ENCODE data around the gene ZNF644.

- PRO-cap, 2 experiments, result no peak in any of the 2 experiments
Observed at GRCh38 chr1:89565129-89566104, 40.8 kb downstream of the LRRC8B start.

DNA sequence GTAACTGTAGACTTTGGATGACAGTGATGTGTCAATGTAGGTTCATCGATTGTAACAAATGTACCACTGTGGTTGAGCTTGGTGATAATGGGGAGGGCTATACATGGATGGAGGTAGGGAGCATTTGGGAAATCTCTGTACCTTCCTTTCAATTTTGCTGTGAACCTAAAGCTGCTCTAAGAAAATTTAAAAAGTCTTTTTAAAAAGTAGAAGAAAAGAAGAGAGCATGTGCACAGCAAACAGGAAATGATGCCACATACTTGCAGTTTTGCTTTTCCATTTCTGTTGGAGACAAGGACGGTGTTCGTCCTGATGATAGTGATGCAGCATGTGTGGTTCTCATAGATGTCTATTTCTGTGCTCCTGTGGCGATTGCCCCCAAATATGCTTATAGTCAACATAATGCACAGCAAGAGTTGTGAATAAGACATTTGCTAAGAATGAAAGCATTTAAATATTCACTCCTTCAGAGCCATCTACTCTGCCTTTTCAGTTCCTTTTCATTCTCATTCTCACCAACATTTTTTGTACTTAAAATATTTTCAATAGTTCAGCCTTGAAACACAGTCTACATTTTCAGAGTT is 66.5 kb downstream of the LRRC8C start:
- PRO-cap, 2 experiments, result no peak in any of the 2 experiments

DNA sequence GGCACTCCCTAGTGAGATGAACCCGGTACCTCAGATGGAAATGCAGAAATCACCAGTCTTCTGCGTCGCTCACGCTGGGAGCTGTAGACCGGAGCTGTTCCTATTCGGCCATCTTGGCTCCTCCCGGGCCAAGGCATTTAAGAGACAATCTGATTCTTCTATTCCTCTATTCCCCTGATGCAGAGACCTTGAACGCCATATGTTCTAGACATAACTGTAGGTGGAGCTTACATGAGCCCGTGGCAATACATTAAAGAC is 68.0 kb upstream of the LRRC8D start:
- PRO-cap, 2 experiments, result no peak in any of the 2 experiments

DNA sequence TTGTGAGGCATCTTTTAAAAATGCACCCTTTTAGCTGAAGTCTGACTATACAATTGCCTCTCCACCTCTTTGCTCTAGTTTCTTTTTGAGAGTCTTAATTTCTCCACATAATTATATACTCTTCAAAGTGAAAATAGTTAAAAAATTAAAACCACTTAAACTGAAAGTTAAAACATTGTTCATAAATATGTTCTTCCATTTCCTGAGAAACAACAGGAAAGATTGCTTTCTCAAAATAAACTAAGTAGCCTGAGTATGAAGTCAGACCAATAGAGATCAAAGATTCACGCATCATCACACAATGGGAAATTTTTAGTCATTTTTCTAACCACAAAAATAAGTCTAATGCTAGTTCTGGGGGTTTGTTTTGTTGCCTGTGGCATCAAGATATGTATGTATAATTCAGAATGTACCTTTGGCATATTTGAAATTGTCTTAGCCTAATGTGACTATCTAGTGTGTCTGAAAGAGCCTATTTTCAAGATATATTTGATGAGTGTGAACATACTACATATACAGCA is 34.8 kb downstream of the LRRC8D start:
- PRO-cap, 2 experiments, result no peak in any of the 2 experiments

DNA sequence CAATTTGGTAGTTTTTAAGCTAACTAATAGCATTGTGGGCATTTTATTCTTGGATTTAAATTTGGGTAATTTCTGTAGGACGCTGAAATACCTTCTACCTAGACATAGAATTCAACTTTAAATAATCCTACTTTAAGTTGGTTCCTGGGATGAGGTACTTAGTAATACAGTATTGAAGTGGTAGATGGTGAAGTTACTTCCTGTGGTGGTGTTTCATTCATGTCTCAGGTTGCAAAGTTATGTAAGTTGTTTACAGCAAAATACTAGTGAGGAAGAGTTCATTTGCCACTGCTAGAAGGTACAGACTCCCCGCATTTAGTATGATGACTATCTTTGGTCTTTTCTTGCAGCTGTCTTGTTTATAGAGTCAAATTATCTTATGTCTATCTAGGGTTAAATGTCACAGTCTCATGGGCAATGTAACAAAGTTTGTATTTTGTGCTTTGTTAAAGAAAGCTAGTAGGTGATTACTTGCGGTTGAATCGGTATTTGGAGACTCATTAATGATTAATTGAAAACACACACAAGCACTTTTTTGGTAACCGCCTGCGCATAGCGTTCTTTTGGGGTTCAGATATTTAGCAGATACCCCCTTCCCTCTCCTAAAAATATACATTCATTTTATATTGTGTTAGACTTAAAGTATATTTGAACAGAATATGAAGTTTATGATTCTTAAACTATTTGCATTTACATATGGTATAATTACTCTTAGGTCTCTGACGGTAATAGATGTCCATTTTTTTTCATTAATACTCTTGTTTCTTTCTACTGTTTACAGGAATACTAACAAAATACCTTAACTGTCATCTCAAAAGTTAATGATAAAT is 50.2 kb downstream of the LRRC8D start:
- PRO-cap, 2 experiments, result no peak in any of the 2 experiments

DNA sequence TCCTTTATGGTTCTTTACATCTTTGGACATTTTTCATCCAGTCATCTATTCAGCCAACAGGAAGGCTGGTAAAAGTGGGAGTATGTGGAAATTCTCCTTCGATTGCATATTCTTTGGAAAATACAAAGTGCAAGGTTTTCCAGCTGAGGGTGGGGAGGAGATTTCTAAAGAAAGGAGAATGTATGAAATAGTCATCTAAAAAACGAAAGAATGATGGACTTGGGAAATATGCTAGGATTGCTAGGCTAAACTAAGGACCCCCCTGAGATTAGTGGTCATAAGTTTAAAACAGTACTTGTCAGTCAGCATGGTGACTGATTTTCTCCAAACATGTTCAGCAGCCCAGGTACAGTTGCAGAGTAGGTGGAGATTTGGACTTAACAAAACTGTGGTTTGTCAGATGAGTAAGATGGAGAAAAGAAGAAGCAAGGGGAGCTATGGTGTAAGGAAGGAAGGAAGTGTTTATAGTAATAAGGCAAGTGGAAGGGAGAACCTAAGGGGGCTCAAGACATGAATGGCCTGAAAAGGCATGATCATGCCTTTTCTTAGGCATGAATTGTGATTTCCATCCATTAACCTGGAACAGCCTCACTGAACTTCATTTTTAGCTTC is 60.4 kb downstream of the LRRC8D start:
- PRO-cap, 2 experiments, result no peak in any of the 2 experiments

- PRO-cap, 2 experiments, result no peak in any of the 2 experiments
Observed at GRCh38 chr1:89906459-89907209, 85.8 kb downstream of the LRRC8D start.

DNA sequence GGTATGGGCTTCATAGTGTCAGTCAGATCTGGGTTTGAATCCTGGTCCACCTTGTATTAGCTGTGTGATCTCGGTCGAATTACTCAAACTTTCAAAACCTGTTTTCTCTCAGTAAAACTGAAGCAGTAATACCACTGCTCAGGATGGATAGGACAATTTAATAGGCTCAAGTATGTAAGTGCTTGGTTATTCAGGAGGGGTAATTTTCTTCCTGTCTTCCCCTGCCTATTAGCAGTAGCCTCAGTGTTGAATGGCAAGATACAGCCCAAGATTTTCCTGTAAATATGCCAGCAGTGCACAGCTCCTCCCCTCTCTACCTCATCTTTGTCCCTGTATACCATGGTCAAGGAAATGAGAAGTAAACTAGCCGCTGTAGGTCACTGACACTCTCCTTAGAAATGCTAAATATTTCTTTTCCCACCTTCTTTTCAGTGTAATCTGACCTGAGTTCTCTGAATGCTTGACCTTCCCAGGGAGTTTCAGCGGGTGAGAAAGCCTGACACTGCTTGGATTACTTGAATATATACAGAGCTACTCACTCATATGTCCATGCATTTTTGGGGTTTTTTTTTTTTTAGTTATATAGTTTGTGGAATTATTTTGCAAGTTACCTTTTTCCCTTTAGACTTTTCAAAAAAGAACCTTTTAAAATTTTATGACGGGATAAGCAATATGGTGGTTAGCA is 84.2 kb upstream of the ZNF326 start:
- PRO-cap, 2 experiments, result no peak in any of the 2 experiments

- PRO-cap, 2 experiments, result no peak in any of the 2 experiments
Observed at GRCh38 chr1:89929313-89930013, 65.4 kb upstream of the ZNF326 start.

GRCh38 chr1:89991019-89991626 is 3.8 kb upstream of the ZNF326 start:
- PRO-cap, 2 experiments, result no peak in any of the 2 experiments

GRCh38 chr1:90007421-90007980 is 12.6 kb downstream of the ZNF326 start:
- PRO-cap, 2 experiments, result no peak in any of the 2 experiments

- PRO-cap, 2 experiments, result no peak in any of the 2 experiments
Observed at GRCh38 chr1:90062665-90063383, 67.9 kb downstream of the ZNF326 start.

- PRO-cap, 2 experiments, result no peak in any of the 2 experiments
Observed at GRCh38 chr1:90710275-90711423, 6.5 kb downstream of the BARHL2 start.

DNA sequence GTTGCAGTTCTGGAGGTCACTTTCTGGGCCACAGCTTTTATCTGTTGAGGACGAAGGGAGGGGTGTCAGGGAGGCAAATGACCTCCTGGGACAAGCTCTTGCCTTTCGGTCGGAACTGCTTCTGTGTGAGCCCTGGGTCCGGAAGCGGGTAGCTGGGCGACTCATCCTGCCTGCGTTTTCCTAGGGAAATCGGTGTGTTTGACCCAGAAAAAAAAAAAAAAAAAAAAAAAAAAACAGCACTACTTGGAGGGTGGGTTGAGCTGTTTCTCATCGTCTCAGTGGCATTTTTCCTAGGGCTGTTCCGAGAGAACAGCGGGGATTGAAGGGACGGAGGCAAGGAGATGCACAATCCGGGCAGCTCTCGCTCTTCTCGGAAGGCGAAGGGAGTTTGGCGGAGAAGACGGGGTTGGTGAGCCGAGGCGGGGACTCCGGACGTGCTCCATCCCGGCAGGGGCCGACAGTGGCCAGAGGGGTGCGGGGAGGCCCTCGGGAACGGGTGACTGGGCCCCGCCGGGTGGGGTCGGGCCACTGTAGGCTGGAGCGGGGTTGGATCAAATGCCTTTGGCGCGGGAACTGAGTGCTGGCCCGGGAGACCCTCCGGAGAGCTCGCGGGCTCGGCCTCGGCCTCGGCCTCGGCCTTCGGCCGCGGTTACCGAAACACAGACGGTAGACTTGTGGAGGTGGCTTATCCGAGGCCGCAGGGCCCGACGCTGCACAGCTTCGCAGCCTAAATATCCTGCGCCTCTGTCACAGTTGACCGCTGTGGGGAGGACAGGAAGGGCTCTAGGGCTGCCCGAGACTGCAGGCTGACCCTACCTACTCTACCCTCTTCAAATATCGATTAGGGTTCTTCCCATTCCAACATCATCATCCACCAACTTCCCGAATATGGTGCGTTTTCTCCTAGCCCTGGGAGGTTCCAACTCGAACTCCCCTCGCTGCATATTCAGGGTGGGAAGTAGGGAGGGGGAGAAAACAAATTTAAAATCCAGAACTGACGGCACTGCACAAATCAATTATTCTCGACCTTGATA is 2.5 kb upstream of the BARHL2 start:
- PRO-cap, 2 experiments, result no peak in any of the 2 experiments

DNA sequence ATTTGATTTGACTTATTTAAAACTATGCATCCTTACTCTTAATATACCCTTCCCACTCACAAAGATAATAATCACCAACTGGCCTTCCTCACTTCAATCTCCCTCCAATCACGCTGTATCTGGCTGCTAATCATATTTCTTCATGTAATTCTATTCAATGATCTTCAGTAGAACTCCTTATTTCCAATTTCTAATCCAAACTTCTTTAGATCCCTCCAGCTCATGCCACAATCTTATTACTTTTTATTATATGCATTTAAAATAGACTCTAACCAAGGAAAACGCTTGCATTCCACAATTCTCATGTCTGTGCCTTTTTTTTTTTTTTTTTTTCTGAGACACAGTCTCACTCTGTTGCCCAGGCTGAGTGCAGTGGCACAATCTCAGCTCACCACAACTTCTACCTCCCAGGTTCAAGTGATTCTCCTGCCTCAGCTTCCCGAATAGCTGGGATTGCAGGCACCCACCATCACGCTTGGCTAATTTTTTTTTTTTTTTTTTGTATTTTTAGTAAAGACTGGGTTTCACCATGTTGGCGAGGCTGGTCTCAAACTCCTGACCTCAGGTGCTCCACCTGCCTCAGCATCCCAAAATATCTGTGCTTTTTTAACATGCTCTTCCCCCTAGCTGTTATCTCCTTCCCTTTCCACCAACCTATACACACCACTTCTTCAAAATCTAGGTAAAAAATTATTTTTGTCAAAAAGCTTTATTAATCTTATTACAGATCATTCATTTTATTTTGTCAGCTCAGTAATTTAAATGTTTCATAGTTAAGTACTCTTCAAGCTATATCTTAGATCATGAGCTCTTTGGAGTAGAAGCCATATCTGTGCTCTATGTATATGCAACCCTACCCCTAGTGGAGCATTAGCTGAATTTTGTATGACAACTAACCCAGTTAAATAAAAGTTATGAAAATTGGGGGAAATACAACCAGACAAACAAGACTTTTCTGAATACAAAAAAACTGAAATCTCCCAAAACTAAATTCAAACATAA is 11.6 kb downstream of the ZNF644 start:
- PRO-cap, 2 experiments, result no peak in any of the 2 experiments

- PRO-cap, 2 experiments, result peak in 2 of 2 experiments; most common plus-strand start chr1:91022147 (in 2); most common minus-strand start chr1:91022061 (in 1)
Observed at GRCh38 chr1:91021850-91022587, at the start of gene ZNF644. Gene ZNF644 (minus strand): TSS chr1:91022035.

DNA sequence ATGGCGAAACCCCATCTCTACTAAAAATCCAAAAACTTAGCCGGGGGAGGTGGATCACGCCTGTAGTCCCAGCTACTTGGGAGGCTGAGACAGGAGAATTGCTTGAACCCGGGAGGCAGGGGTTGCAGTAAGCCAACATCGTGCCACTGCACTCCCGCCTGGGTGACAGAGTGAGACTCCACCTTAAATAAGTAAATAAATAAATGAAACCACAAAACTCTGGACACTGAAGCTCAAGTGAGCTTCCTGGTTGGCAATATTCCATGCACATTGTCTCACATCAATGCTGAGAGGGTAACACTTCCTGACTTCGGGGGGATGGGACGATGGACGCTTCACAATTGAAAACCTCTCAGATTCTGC is 69.9 kb upstream of the ZNF644 start:
- PRO-cap, 2 experiments, result no peak in any of the 2 experiments

GRCh38 chr1:91732269-91733067 is 153.5 kb downstream of the TGFBR3 start:
- PRO-cap, 2 experiments, result no peak in any of the 2 experiments

GRCh38 chr1:91777666-91777967 is 108.3 kb downstream of the TGFBR3 start:
- PRO-cap, 2 experiments, result no peak in any of the 2 experiments

DNA sequence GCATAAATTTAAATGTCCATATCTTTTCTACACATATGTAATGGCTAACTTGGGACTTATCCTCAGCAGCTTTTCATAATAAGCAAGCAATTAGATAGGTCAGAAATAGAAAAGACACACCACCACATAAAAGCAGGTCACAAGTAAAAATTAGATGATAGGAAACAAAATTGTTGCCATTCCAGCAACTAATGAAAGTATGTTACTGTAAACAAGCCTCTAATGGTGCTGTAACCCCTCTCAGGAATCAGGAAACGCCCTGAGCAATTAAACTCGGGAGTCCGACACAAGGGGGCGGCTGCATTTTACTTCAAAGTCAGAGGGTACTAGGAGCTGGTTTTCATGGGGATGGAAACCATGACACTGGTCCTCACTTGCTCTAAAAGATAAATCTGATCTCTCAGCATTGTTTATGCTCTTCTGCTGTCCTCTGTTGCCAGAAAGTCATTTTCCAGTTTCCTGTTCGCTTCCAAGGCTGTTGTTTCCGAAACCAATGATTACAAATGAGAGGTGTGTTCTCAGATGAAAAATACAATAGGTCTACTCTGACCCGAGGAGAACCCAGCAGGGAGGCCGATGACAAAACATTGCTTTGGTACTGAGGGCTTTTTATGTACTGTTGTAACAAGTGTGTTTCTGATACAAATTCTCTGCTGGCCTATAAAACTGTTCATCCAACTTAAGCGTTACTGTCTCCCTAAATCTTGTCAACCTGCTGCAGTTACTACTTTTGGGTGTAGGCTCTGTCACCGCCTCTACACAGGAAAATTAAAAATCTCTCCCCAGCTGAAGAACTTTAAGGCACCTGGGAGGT is 93.3 kb downstream of the TGFBR3 start:
- PRO-cap, 2 experiments, result no peak in any of the 2 experiments

Measured in psoas muscle (tissue), 2 donors.